ENCODE measurements around a stretch of chr11.

GRCh38 chr11:121515072-121515655 lies 63.0 kb downstream of the SORL1 start:
- PRO-cap, result no peak
- RAMPAGE, long total RNA, 3 experiments, result no peak in any of the 3 experiments

DNA sequence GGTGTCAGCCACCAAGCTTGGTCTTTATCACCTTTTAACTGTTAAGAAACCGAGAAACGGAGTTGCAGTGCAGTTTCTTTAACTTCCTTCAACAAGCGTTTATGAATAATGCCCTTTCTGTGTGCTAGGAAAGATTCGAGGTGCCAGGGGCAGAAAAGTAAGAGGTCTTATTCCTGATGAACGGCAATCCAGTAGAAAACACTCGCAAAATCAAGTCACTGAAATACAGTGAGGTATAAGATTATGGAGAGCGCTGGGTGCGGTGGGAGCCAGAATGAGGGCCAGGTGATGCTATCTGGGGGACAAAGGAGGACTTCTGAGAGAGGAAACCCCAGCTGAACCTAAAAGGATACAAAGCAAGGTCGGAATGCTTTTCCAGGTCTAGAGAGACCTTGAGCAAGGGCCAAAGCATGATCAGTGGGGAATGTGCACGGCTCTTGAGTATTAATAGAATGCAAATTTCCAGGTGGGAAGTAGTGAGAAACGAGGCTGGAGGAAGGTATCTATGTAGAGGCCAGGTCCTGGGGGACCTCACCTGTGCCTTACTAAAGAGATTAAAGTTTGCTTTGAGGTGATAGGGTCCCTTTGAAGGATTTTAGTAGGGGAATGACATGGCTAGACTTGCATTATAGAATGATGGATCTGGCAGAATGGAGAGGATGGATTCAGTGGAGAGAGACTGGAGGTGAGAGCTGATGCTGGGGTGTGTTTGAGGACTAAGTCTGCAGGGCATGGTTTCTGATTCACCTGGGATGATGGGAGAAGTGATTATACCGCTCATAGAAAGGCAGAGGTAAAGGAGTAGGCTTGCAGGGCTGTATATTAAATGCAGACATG lies 84.8 kb downstream of the SORL1 start:
- PRO-cap, result no peak
- RAMPAGE, long total RNA, 3 experiments, result no peak in any of the 3 experiments

DNA sequence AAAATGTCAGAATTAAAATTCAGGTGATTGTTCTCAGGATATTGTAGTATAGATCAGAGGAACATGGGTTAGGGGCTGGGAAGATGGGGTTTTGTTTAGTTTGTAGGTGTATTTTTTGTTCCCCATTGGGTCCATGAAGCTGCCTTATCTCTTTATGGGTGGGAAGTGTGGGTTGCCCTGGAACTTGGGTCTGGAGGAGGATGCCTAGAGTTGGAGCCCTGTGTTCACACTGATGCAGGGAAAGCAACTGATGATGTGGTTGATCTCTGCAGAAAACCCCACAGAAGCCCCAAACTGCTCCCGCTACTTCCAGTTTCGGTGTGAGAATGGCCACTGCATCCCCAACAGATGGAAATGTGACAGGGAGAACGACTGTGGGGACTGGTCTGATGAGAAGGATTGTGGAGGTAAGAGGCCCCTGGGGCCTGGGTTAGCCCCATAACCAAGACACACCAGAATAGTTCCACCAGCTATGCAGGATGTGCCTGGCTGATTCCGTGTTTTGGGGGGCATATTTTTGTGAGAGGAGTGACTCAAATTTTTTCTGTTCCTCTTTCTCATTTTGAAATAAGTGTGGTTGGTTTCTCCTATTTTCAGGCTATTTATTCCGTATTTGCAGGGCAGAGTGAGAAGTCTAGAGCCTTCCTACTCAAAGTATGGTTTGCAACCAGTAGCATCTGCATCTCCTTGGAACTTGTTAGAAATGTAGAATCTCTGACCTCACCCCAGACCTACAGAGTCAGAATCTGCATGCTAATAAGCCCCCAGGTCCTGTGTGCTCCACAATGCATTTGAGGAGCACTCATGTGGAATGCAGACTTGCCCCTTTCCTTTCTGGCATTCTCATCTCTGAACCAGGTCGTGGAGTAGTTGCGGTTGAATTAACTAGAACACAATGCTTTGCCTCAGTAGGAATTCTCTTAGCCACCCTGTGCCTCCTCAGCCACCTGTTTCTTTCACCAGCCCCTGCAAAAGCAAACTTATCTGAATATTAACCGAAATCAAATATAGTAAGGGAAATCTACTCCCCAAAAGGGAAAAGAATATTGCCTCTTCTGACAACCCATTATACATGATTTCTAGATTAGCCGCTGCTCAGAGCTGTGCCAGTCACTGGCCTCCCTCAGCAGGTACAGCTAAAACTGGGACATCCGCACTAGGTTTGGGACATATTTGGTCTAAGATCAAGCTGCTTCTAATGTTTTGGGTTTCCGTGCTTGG lies 138.1 kb downstream of the SORL1 start:
- PRO-cap, result no peak
- RAMPAGE, long total RNA, 3 experiments, result no peak in any of the 3 experiments

DNA sequence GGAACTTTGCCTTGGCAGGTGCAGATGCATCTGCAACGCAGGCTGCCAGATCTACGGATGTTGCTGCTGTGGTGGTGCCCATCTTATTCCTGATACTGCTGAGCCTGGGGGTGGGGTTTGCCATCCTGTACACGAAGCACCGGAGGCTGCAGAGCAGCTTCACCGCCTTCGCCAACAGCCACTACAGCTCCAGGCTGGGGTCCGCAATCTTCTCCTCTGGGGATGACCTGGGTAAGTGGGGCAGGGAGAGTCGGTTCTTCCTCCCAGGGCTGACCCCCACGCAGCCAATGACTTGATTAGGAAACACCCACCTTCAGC lies 175.4 kb downstream of the SORL1 start:
- PRO-cap, result no peak
- RAMPAGE, long total RNA, 3 experiments, result no peak in any of the 3 experiments

DNA sequence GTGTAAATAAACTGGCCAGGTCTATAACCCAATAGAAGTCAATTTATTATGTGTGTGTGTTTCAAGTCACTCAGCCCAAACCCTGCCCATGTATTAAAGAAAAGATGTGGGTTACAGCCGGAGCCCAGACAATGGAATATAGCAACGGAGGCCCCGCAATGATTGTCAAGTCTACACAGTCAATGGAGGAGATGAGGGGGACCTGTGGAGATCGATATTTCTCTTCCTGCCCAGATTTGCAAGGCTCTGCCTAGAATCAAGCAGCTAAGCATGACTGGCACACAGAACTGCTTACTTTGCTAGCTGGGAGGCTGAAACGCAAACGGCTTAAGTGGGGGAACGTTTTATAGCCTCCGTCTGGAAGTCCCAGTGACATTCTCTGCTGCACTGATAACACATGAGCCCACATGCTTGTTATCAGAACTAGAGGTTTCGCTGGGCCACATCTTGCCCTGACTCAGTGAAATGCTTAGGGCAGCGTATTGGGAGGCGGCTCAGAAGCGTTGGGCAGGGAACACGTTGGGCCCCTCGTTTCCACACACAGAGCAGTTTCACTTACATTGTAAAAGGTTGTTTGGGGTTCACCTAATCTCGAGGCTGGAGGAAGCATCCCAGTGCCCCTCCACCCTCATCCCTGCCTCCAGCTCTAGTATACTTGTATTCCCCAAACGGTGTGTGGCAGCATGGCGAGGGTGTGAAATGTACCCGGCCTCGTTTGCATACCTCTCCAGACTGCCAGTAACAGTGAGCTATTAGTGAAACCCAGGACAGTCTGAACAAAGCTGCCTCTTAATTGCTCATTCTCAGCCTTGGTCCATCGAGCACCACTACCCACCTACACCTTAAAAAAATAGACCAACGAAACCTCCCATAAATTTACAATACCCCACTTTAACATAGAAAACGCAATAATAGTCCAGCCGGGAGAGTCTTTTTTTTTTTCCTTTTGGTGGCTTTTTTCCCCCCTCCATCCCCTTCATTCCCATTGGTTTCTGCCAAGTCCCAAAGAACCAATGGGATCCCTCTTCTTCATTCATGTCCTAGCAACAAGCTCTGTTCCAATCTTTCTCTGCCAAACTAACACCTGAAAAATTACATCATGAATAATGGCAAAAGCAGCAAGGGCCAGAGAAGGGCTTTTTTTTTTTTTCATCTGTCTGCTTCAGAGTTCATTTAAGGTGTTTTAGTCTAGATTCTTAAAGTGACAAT lies 219.3 kb downstream of the SORL1 start:
- PRO-cap, result no peak
- RAMPAGE, long total RNA, 3 experiments, result no peak in any of the 3 experiments

DNA sequence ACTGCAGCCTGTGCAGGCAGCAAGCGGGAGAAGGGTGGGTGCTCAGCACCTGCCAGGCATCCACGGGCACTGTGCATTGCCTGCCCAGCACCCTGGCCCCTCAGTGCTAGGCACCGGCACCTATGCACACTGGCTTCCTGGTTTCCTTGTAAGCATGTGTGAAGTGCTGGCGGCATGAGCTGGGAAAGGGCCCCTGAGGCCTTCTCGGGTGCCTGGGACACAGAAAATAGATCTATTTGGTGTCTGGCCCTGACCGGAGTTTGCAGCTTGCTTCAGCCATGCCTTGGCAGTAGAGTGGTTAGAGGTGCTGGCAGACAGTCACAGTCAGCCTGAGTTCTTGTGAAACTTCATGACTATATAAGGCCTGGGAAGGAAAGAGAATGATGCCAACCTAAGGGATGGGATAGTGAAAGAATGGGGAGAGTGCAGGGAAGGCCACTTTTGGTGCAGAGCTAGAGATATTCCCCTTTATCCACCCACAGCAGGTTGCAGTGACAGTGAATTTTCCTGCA lies 221.0 kb downstream of the SORL1 start:
- PRO-cap, result unidirectional peak, minus-strand start at position 296 of the sequence
- RAMPAGE, long total RNA, 3 experiments, result no peak in any of the 3 experiments

DNA sequence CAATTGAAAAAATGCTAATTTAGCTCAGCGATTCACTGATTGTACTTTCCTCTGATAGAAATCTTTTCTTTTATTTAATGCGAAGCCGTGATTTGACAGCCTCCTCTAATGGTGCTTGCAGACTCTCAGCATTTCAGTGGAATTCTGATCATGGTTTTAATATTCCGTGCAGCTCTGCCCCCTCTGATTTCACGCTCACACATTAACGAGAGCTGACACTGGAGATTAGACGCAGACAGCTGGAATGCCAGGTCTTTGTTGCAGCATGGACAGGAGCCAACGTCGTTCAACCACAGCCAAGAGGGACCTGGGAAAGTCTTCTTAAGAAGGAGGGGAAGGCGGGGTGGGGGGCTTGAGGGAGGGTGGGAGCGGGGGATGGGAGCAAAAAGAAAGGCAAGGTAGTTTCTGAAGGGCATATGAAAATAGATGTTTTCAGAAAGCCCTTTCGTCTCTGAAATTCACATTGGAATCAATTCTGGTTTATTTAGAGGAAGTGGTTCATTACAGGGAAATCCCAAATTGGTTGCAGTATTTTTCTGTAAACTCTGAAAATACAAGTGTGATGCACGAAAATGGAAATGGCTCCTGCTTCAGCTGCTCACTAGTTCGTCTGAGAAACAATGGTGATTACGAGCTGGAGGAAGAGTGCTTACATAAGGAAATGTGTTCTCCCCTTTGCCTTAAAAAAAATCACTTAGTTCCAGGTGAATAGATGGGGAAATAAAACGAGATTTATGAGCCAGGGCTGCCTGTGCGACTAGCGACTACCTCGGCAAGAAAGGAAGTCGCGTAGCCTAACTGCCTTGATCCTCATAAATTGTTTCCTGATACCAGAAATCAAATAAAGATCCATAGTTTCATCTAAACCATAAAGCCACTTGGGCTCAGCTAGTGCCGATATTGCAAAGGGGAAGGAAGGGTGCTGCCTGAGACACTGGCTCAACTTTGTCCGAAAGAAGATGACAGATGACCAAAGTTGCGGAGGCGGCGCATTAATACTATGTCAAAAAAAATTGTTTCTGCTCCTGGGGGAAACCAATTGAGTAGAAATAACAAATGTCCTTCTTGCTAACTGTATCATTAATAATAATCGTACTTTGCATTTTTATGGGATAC lies 186.1 kb downstream of the BLID start:
- PRO-cap, result unidirectional peak, plus-strand start at position 202 of the sequence
- RAMPAGE, long total RNA, 3 experiments, result no peak in any of the 3 experiments

GRCh38 chr11:121930675-121930925 lies 185.4 kb downstream of the BLID start:
- PRO-cap, result unidirectional peak, minus-strand start at chr11:121930764
- RAMPAGE, long total RNA, 3 experiments, result no peak in any of the 3 experiments

DNA sequence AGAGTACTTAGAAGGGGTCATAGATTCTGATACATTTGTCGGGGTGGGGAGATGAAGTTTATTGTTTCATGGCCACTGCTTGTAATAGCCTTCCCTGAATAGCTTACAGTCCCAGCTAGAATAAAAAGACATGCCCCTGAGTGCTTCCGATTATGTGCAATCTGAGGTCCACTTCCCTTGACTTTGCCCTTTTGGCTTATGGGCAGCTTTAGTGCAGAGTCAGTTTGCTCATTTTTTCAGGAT lies 184.2 kb downstream of the BLID start:
- PRO-cap, result no peak
- RAMPAGE, long total RNA, 3 experiments, result no peak in any of the 3 experiments

GRCh38 chr11:122100073-122101121 lies 15.6 kb downstream of the BLID start:
- PRO-cap, result bidirectional peak, plus-strand start at chr11:122100561, minus-strand start at chr11:122100438; bidirectional peak, plus-strand start at chr11:122100833, minus-strand start at chr11:122100801
- RAMPAGE, long total RNA, 3 experiments, result start-site peak on the minus strand in 3 of 3 experiments, at chr11:122100428-122100778 at its widest, 39 to 224 reads per replicate

GRCh38 chr11:122101419-122102322 lies 14.3 kb downstream of the BLID start:
- PRO-cap, result bidirectional peak, plus-strand start at chr11:122101873, minus-strand start at chr11:122101797; bidirectional peak, plus-strand start at chr11:122102185, minus-strand start at chr11:122102110
- RAMPAGE, long total RNA, 3 experiments, result start-site peak on the minus strand in 3 of 3 experiments, at chr11:122101550-122101756 at its widest, 33 to 76 reads per replicate

GRCh38 chr11:122104259-122104814 lies 11.7 kb downstream of the BLID start:
- PRO-cap, result unidirectional peak, minus-strand start at chr11:122104521
- RAMPAGE, long total RNA, 3 experiments, result no peak in any of the 3 experiments

DNA sequence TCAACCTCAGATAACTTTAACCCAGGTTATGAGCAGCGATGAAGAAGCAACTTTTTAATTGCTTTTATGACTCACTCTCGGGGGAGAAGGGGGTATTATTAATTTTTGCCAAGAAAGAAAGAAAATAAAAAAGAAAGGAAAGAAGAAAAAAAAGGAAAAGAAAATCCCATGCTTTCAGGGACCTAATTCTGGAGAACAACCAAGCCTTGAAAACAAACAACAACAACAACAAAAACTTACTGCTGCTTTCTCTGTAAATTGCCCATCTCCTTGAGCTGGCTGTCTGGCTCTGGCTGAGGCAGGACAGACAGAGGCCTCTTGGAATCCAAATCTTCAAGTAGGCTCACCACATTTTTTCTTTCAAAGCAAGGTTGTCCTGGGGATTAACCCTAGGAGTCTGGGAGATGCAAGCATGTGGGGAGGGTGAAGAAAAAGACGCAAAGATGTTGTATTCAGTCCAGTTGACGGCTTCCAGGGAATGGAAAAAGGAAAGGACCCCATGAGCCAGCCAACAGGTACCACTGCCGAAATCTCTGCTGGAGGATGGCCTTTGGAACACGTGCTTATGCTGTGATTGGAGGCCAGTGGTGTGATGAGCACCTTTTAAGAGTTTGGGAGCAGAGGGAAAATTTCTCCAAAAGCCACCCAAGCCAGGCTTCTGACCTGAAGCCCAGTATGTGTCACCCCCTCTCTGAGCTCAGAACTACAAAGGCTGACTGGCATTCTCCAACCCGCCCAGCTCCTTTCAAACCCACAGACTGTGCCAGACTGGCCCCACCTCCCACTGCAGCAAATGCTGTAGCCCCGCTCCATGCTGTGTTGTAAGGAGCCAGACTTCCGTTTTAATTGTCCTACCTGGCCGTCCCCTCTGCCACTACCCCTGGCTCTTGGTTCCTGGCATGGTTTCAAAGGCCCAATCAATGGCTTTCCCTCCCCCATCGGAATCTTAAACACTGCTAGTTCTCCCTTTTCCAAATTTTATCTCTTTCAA lies 10.9 kb downstream of the BLID start:
- PRO-cap, result no peak
- RAMPAGE, long total RNA, 3 experiments, result no peak in any of the 3 experiments

- PRO-cap, result no peak
- RAMPAGE, long total RNA, 3 experiments, result no peak in any of the 3 experiments
Measured at GRCh38 chr11:122152072-122152432, 36.0 kb upstream of the BLID start.

- PRO-cap, result no peak
- RAMPAGE, long total RNA, 3 experiments, result no peak in any of the 3 experiments
Measured at GRCh38 chr11:122690773-122691859, 35.6 kb downstream of the UBASH3B start.

GRCh38 chr11:122736407-122737198 lies 81.1 kb downstream of the UBASH3B start:
- PRO-cap, result no peak
- RAMPAGE, long total RNA, 3 experiments, result no peak in any of the 3 experiments

- PRO-cap, result no peak
- RAMPAGE, long total RNA, 3 experiments, result no peak in any of the 3 experiments
Measured at GRCh38 chr11:122738073-122738613, 82.6 kb downstream of the UBASH3B start.

- PRO-cap, result bidirectional peak, plus-strand start at chr11:122746404, minus-strand start at chr11:122746203
- RAMPAGE, long total RNA, 3 experiments, result no peak in any of the 3 experiments
Measured at GRCh38 chr11:122745821-122746631, 90.5 kb downstream of the UBASH3B start.

DNA sequence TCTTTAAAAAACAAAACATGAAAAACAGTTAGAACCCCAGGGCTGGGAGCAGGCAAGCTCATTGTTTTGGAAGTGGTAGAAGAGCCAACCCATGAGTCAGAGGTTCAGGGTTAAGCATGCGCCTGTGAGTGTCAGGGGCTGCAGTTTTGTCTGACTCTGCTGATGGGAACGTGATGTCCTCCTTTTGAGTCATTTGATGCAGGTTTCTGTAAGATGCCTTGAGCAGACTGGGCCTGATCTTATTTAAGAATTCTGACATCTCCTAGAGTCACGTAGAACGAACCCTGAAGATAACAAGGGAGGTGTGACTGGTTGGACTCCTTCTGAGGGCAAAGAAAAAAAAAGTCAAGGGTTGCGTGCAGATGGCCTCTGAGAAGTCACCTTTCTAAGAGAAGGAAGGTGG lies 53.6 kb upstream of the CRTAM start:
- PRO-cap, result bidirectional peak, plus-strand start at position 149 of the sequence, minus-strand start outside the sequence
- RAMPAGE, long total RNA, 3 experiments, result no peak in any of the 3 experiments

GRCh38 chr11:122850119-122850710 lies 11.9 kb downstream of the CRTAM start:
- PRO-cap, result no peak
- RAMPAGE, long total RNA, 3 experiments, result no peak in any of the 3 experiments